Parietal lobe (tissue), 2 donors: ENCODE data around the genes TRPC7, BRD8 and KIF20A.

DNA sequence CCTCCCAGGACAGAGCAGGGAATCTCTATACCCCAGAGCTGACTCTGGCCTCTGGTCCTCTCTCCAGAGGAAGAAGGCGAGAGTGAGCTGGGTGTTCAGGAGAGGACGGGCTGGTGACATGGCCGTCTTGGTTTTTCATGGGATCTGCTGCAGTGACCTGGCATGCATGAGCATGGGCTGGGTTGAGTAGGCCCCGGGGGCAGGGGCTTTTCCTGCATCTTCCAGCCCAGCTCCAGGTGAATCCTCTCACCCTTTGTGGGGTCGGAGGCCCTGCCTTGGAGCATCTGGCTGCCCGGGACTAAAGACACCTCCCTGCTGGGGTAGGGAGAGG, 28.1 kb upstream of the PITX1 start:
- RAMPAGE, long total RNA: no peak

DNA sequence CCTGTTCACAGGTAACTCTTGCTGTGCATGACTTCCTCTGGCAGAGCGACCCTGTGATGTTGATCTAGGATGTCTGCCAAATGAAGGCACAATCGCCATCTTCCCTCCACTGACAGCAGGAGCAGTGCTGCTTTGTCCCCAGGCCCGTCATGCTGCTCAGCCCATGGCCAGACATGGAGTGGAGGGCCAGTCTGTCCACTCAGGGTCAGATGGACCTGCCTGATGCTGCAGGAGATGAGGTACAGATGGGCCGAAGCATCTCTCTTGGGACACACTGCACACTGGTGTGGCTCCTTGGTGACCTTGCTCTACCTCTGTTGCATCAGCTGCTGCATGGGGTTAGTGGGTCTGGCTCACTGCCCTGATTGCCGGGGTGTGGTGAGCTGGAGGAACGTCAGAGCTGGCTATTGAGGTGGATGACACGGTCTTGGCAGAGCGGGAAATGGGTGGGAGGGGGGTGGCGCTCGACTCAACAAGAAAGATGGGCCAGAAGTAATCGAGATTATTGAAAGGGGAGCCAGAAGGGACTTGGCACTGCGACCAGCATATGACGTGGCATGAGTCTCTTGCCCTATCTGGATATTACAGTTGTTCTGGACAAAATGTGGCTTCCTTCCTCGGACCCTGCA, 101.8 kb upstream of the PITX1 start:
- RAMPAGE, long total RNA: no peak

GRCh38 chr5:135241860-135242935, 156.8 kb downstream of the MACROH2A1 start:
- RAMPAGE, long total RNA: no peak

DNA sequence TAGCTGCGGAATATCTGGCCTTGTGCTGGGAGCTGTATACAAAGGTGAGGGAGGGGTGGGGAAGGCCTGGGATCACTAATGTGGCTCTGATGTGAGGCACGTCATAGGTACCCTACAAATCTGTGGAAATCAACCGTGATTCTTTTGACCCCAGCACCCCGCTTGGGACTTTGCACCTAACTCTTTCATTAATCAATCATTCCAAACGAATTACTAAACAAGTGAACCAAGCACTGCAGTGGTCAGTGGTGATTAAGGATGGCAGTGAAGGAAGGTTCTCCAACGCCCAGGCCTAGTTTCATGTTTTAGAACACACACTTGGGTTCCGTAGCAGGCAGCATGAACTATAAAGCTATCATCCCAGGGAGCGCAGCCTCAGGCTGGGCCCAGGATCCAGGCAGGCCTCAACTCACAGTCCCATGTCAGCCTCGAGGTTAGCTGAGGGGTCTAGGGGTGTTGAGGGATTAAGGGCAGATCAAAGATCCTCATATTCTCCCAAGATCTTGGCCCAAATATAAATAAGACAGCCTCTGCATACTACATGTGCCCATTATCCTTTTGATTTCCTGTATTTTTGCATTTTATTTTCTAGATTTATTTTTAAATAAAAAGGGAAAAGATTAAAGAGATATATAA, 18.7 kb downstream of the MACROH2A1 start:
- RAMPAGE, long total RNA: no peak

- RAMPAGE, long total RNA: no peak
Measured at GRCh38 chr5:135395510-135396161, 3.4 kb downstream of the MACROH2A1 start.

- RAMPAGE, long total RNA: no peak
Measured at GRCh38 chr5:135834836-135835750, 630 bp downstream of the SLC25A48 start.

DNA sequence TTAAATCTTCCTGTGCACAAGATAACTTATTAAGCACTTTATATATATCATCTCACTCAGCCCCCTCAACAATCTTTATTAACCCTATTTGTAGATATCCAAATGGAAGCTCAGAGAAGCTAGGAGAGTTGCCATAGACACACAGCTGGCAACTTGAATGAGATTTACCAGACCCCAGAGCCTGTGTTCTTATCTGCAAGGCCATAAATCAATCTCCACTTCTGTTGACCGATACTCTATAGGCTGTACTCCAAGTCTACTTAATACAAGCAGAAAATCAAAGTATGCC, 5.9 kb upstream of the IL9 start:
- RAMPAGE, long total RNA: no peak

DNA sequence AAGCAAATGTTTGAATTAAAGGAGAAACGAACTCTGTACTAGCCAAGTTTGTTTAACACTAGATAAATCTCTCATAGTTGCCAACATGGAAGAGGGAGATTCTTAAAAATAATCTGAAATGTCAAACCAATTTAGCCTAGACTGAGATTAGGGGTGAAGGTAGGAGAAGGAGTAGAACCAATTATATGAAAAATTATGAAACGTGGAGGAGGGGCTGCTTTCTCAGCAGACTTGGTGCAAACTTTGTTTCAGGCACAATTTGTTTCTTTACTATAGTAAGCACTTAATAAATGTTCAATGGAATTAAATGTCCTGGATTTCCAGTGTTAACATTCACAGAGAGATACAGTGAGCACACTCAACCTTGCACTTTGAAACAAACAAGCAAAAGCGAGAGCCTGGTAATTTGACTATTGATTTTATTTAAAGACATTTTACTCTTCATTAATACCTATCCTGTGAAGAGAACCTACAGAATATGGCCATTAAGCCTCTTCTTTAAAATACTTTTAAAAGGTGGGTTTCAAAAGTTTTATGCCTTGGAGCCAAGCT, 992 bp downstream of the LECT2 start:
- RAMPAGE, long total RNA: no peak

- RAMPAGE, long total RNA: no peak
Measured at GRCh38 chr5:136043684-136044554, 15.1 kb downstream of the TGFBI start.

DNA sequence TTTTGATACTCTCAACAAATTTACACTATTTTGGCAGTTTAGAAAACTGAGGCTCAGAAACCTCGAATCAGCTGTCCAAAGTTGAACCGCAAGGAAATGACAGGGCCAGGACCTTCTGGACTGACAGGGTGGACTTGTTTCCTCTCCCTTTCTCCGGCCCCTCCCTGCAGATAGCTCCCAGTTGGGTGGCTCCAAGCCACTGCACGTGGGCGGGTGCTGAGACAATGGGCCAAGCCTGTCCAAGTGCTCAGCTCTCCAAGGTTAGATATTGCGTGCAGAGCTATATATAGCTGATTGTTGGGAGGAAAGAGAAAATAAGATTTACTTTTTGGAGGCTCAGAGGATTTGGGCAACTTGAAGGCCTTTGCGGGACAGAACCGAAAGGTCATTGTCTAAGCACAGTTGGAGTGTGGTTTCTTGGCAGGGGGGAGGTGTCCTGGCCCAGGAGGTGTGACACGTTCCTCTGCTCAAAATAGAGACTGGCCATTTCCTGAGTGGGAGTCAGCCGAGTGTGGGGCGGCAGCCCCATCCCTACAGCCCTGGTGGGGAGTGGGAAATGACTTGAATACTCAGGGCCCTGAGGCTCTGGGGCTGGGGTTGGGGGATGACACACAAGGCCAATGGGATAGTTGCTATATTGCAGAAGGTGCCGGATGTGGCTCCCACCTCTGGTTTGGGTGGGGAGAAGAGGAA, 44.6 kb upstream of the SMAD5 start:
- RAMPAGE, long total RNA: no peak

DNA sequence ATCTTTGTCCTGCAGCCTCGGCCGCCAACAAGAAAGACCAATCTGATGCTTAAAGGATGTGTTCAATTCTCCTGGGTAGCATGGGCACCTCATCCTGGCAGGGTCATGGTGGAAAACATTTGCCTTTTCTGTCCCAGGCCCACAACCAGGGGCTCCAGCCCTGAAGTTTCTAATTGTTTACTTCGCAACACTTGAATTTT, 26.2 kb upstream of the SMAD5 start:
- RAMPAGE, long total RNA: no peak

- RAMPAGE, long total RNA: no peak
Measured at GRCh38 chr5:136228253-136228636, 35.3 kb upstream of the SMIM32 start.

GRCh38 chr5:136365420-136365619, at the start of gene TRPC7:
TSS of gene TRPC7 (minus strand) at chr5:136365545.
- RAMPAGE, long total RNA: no peak

DNA sequence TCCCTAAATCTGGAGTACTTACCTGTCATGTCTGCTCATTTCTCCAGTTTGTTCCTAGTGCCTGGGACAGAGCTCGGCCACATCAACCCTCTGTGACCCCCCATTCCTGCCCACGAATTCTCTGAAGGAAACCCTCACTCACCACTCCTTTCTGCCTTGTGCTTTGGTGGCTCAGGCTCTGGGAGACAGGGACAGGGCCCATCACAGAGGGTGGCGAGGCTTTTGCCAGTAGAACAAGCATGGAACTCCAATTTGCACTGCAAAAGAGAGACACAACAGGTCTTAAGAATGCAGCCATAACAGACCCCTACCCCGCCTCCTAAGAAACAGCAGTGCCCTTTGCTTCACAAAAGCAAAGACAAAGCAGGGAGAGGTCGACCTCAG, 431.6 kb downstream of the SPOCK1 start:
- RAMPAGE, long total RNA: no peak

GRCh38 chr5:137143141-137143657, 355.9 kb downstream of the SPOCK1 start:
- RAMPAGE, long total RNA: no peak

- RAMPAGE, long total RNA: no peak
Measured at GRCh38 chr5:137618947-137620086, 116.6 kb downstream of the KLHL3 start.

GRCh38 chr5:138177761-138178287, 606 bp downstream of the BRD8 start:
- RAMPAGE, long total RNA: no peak

DNA sequence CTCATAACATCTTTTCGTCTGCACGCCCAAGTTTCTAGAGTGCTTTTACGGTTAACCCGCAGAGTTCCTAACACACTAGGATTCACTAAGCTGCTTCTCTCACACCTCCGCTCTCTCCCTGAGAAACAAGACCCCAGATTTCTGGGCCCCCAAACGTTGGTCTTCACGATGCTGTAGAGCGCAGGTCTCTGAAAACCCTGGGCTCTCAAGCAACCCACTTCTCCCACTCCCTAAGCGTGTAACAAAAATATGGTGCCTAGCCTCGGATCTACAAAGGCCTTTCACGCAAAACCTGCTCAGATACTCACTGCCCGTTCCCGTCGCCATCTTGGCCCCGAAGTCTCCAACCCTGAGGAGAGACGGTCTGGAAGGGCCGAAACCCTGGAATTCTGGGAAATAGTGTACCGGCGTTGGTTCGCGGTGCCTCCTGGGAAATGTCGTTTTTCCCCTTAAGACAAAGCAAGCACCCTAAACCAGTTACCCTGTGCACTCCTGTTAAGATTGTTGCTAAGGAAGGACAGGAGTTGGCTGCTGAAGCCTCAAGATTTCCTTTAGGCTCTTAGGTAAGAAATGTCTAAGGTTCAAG, at the start of gene BRD8:
BRD8 (minus strand) TSS at position 343 of the 586 bp plus-strand sequence.
- RAMPAGE, long total RNA: start-site peak on the minus strand centred at position 353 of the sequence, 30 bp wide, 1,399 and 875 reads in 2 replicates

GRCh38 chr5:138178874-138179626, at the start of gene KIF20A:
TSS of gene KIF20A (plus strand) at chr5:138179112.
- RAMPAGE, long total RNA: no peak

DNA sequence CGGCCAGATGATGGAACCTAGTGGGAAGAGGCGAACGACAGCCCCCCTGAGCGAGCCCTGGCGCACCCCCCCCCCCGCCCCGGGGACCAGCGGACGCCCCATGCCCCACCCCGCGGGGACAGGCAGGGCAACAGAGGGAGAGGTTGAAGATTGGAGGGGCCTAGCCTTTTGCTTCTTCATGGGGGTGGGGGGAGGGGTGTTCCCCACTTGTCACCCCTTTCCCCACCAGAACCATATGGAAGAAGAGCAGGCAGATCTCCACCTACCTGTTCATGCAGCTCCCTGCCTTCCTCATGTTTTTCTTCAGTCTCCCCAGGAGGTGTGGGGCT, 423 bp downstream of the FAM53C start:
- RAMPAGE, long total RNA: no peak